Fibroblast of villous mesenchyme (primary cell): Measurements from ENCODE around the gene HIC1.

DNA sequence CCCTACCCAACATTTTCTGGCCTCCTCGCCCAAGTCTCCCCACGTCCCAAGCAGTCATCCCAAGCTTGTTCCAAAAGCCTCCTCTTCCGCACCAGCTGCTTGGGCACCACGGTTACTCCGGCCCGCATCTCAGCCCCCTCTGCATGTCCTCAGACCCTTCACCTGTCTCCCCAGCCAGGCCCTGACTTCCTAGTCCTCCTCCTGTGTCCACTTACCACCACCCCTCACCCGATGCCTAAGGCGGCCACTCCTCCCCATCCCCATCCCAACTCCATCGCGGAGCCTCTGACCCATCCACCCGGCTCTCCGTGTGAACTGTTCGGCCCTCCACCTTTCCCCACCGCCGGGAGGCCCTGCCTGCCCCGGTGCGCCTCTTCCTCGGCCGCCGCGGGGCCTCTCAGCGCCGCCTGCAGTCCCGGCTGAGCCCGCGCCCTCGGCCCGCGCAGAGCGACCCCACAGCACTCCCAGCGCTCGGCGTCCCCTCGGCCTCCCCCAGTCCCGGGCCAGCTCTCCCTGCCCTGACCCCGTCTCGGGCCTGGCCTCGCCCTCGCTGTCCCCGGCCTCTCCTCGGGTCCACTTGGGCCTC is 908 bp downstream of the PITPNA start:
- CAGE, long polyA plus RNA: no peak

- CAGE, long polyA plus RNA: no peak
Observed at GRCh38 chr17:1589922-1591116, 27.7 kb upstream of the PITPNA start.

DNA sequence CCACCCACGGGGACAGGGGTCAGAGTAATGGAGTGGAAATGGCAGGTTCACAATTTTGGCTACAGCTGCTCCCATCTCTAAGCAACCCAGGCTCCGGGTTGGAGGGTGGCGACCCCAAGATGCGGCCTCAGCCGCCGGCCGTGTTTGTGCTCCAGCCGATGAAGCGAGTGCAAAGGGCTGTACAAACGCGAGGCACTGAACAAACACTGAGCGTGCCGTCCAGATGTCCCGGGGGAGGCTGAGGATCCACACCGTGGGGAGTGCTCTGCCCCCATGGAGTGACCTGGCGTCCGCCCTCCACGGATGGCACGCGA is 22.2 kb downstream of the SLC43A2 start:
- CAGE, long polyA plus RNA: no peak

DNA sequence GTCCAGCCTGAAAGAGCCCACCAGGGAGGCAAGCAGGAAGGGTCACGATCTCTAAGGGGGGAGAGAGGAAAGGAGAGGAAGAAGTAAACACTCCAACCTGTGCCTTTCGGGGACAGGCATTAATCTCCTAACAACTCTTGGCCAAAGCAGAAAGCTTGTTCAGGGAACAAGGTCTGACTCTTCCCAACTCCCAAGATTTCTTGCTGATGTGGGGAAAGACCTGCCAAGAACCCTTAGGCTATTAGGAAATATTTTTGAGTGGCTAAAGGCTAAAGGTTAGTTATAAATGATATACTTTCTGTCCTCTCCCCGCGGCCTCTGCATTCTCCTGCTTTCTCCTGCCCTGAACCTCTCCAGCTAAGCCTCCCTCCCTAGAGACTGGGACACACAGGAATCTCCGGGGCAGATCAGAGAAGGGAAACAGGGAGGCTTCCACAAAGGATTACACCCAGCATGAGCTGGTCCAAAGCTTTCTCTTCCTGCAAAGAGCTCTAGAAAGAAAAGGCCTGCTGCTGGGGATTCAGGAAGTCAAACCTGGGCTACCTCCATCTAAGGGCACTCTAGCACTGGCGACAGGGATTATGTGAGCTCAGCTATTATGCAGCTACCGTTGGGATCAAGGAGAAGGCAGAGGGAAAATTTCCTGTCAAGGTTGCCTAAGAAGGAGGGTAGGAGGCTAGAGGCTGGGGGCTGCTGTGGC is 2.3 kb downstream of the SLC43A2 start:
- CAGE, long polyA plus RNA: no peak

DNA sequence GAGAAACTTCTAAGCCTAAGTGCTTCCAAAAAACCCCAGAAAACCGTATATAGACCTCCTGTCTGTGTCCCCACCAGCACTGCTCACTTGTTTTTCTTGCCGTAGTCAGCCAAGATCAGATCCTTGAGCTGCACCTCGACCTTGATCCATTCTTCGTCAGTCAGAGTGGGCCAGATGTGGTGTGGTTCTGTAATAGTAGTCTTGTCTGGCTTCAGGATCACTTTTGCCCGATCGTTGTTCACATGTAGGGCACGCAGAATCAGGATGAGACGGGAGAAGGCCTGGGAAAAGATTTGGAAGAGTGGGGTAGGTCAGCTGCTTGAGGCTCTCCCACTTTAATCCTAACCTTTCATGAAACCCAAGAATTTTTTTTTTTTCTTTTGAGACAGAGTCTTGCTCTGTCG is 5.6 kb upstream of the RILP start:
- CAGE, long polyA plus RNA: no peak

- CAGE, long polyA plus RNA: no peak
Observed at GRCh38 chr17:1676407-1676881, 8.2 kb downstream of the PRPF8 start.

DNA sequence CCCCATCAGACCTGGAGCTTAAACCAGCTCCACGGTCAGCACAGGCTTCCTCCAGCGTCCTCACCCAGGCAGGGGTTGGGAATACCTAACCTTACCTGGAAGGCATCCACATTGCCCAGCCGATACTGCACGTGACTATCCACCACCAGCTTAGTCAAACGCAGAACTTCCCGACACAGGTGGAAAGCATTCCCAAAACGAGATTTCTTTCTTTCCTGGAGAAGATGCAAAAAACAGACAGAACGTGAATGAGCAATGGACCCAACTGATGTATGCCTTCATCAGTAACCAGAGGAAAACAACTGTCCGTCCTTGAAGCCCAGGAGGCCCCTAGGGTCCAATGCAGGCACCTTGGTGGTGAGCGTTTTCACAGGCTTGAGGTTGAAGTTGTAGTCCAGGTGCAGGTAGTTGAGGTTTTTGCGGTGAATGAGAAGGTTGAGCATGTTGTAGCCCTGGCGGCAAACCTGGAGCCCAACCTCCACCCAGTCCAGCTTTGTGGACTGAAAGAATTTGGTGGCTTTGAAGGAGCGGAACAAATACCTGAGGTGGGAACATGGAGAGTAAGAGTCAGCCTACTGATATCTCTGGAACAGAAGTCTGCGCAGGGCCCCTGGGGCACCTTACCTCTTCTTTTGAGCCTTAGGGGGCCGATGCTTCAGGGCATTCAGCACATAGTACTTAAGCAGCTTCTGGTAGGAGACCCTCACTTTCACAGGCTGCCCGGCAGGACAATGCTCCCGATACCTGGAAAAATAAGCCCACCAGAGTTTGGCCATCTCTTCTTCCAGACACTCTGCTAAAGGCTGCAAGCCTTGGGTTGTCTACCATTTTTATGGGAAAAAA is 5.8 kb downstream of the PRPF8 start:
- CAGE, long polyA plus RNA: no peak

- CAGE, long polyA plus RNA: no peak
Observed at GRCh38 chr17:1743033-1743293, 292 bp downstream of the SERPINF2 start.

DNA sequence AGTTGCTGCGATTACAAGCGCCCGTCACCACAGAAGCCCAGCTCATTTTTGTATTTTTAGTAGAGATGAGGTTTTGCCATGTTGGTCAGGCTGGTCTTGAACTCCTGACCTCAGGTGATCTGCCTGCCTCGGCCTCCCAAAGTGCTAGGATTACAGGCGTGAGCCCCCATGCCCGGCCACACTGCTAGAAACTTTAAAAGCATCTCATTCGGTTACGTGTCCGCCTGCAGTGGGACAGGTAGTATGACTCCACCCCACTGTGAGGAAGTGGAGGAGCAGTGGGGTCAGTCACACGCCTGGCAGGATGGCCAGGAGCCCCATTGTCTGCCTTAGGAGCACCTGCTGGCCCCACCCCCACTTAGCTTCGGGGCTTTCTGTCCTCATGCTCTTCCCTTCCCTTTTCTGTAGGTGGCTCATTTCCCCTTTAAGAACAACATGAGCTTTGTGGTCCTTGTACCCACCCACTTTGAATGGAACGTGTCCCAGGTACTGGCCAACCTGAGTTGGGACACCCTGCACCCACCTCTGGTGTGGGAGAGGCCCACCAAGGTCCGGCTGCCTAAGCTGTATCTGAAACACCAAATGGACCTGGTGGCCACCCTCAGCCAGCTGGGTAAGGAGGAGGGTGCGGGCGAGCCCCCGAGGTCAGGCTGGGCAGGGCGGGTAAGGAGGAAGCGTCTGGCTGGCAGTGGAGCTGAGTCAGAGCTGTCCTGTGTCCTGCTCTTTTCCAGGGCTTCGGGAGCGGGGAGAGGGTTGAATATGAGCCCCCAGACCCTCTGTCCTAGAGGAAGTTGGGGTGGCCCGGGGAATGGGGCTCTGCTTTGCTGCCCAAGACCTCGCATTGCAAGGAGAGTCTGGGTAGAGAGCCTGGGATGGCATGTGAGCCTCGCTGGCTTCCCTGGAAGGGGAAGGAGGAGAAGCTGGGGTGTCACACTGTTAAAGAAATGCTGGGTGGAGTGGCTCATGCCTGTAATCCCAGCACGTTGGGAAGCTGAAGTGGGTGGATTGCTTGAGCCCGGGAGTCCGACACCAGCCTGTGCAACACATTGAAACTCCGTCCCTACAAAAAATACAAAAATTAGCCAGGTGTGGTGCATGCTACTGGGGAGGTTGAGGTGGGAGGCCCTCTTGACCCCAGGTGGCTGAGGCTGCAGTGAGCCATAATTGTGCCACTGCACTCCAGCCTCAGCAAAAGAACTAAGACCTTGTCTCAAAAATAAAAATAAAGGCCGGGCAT is 9.3 kb upstream of the SERPINF1 start:
- CAGE, long polyA plus RNA: no peak

GRCh38 chr17:1782271-1782513 is 20.3 kb downstream of the SERPINF1 start:
- CAGE, long polyA plus RNA: no peak

DNA sequence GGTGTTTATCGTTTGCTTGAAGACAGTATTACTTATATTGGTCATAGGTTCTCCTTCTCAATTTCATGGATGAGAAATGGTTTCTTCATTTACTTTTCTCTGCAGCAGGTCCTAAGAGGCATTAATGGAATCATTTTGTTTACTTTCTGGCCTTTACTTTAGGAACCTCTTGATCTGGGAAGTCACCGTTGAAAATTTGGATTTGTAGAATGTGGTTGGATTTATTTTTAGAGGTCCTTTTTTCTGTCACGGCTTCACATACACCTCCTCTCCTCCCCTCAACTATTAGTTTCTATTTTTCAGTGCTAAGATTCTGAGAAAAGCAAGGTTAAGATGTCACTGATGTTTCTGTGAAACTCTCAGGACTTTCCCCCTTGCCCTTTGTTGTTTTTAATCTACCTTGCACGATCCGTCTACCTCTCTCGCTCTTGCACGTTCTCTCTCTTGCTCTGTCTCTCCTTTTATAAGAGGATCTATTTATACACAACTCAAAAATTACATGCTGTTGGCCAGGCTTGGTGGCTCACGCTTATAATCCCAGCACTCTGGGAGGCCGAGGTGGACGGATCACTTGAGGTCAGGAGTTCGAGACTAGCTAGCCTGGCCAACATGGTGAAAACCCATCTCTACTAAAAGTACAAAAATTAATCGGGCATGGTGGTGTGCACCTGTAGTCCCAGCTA is 43.5 kb downstream of the RPA1 start:
- CAGE, long polyA plus RNA: no peak

GRCh38 chr17:1977460-1977955 is 47.6 kb downstream of the RTN4RL1 start:
- CAGE, long polyA plus RNA: no peak

GRCh38 chr17:1997122-1997628 is 28.0 kb downstream of the RTN4RL1 start:
- CAGE, long polyA plus RNA: no peak

DNA sequence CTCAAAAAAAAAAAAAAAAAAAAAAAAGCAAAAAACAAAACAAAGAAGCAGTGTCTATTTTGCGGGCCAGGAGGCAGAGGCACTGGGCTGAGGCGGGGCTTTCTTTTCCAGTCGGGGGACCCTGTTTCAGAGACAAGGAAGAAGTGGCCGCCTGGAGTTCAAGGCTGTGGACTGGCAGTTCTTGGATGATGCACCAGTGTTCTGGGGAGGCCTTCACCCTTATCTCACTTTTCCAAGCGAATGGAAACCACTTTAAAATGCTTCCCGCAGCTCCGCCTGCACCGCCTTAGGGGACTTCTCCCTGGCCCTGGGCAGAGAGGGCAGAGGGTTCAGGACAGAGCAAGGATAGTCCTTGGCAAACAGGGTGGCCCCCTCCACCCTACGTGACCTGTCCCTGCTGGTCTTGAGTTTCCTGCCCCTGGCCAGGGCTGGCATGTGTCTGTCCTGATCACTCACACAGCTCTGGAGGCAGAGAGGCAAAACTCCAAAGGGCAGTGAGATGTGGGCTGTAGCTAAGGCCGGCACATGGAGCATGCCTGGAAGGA is 20.7 kb downstream of the RTN4RL1 start:
- CAGE, long polyA plus RNA: no peak

GRCh38 chr17:2018289-2019481 is 6.4 kb downstream of the RTN4RL1 start:
- CAGE, long polyA plus RNA: no peak

- CAGE, long polyA plus RNA: start-site peak on the plus strand at chr17:2055075-2055143, 1,445 and 1,342 reads in 2 replicates
Observed at GRCh38 chr17:2054362-2055276, at the start of gene HIC1. HIC1 (plus strand) TSS chr17:2055103.

DNA sequence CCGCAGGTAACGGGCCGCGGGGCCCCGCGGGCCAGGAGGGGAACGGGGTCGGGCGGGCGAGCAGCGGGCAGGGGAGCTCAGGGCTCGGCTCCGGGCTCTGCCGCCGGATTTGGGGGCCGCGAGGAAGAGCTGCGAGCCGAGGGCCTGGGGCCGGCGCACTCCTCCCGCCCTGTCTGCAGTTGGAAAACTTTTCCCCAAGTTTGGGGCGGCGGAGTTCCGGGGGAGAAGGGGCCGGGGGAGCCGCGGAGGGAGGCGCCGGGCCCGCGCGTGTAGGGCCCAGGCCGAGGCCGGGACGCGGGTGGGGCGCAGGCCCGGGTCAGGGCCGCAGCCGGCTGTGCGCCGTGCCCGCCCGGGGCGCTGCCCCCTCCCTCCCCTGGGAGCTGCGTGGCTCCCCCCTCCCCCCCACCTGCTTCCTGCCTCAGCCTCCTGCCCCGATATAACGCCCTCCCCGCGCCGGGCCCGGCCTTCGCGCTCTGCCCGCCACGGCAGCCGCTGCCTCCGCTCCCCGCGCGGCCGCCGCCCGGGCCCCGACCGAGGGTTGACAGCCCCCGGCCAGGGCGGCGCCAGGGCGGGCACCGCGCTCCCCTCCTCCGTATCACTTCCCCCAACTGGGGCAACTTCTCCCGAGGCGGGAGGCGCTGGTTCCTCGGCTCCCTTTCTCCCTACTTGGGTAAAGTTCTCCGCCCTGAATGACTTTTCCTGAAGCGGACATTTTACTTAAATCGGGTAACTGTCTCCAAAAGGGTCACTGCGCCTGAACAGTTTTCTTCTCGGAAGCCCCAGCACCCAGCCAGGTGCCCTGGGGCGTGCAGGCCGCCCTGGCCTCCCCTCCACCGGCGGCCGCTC is 941 bp downstream of the HIC1 start:
- CAGE, long polyA plus RNA: no peak

DNA sequence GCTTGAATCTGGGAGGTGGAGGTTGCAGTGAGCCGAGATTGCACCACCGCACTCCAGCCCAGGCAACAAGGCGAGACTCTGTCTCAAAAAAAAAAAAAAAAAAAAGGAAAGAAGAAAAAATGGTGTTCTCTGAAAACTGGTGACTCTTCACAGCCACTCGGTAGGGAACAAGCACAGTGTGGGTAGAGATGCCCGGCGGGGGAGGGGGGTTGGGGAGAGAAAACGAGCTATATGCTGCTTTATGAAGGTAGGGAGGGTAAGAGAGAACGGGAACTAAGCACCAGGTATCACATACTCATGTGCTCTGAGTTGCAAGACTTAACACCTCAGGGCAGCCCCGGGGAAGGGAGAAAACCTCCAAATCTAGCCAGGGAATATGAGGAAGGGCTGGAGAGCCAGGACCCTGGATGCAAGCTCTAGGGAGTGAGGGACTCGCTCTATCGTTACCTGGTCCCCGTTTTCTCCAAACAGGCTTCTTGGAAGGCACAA is 35.2 kb downstream of the HIC1 start:
- CAGE, long polyA plus RNA: no peak

DNA sequence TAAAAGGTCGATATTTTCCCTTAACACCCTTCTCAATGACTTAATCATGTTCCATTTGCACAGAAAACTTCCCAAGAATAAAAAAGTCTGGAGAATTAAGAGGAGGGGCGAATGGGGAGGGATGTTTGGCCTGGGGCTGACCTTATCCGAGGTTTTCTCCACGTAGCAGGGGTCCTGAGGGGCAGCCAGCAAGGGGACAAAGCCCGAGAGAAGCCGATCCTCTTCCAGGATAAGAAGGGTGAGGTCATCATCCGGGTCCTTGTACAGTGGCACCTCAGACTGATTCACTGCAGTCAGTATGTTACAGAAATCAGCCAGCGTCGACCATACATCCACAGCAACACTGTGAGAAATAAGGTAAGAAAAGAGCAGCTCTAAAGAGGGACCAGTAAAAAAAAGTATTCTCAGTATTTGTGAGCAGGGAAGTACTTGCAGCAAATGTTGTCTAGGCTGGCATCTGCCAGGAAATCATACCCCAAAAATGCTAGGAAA is 117.7 kb downstream of the HIC1 start:
- CAGE, long polyA plus RNA: no peak

- CAGE, long polyA plus RNA: no peak
Observed at GRCh38 chr17:2222671-2223487, 80.7 kb downstream of the SMG6 start.